SK-MEL-5 (cell line): ENCODE data around the genes HNRNPDL, ENOPH1 and HPSE.

RAMPAGE:
- cytosol, long total RNA, result no peak
- long total RNA, result no peak
- nucleus, long total RNA, result no peak
Observed at GRCh38 chr4:81031510-81031757, 926 bp downstream of the BMP3 start.

GRCh38 chr4:81471960-81472754 lies 450 bp upstream of the RASGEF1B start:
RAMPAGE:
- cytosol, long total RNA, result no peak
- long total RNA, result no peak
- nucleus, long total RNA, result no peak

RAMPAGE:
- cytosol, long total RNA, result no peak
- long total RNA, result no peak
- nucleus, long total RNA, result no peak
Observed at GRCh38 chr4:81648818-81649458, 177.2 kb upstream of the RASGEF1B start.

DNA sequence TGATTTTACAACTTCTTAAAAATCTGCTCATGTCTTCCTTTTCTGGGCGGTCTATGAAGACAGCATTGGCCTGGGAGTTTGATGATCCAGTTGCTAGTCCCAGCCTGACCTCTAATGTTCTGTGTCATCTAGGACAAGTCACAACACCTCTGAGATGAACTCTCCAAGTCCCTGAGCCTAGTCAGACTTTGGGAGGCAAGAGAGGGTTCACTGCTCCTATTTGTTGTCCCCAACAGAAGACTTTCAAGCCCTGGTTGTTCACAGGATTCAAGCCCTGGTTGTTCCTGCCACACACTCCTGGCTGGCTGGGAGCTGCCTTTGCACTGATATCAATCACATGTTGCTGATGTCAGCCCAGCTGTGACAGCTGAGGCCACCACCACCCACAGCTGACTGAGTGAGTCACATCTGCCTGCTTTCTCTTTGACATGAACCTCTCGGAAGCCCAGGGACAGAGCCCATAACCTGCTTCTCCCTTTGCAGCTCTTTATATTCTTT lies 253.2 kb upstream of the RASGEF1B start:
RAMPAGE:
- cytosol, long total RNA, result no peak
- long total RNA, result no peak
- nucleus, long total RNA, result no peak

DNA sequence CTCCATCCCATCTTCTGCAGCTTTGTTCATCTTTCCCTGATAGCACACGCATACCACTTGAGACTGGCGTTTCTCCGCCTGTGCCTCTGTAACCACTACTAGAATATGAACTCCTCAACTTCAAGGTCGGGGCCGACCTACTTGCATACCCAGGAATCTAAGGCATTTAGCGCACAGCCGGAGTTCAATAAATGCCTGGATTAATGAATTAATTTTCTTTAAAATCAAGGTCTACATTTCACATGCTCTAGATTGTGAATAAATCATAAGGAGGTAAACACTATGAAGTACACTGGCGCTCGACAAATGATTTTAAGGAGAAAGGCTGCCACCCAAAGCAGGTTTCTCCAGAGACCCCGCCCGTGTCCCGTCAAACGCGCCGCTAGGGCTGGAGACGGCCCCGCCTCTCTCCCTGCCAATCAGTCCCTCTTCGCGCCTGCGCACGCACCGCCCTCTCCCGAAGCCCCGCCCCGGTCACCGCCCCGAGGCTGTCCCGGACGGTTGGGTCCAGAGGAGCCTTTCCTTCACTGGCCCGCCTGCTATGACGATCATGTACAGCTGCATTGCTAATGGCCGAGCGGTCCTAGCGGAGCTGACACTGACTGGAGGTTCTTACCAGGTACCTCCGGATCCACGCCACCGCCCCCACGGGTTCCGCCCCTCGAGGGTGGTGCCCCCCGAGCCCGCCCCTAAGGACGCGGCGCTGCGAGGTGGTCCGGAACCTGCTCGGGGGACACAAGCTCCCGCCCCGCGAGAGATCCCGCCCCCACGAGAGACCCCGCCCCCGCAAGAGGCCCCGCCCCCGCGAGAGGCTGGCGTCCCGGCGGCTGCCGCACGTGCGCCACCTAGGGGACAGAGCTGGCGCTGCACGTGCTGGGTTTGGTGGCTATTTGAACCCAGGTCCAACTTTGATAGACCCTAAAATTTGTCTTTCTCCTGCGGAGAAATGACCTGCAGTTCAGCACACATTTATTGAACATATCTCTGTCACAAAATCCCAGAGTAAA lies 89.0 kb downstream of the HNRNPD start:
RAMPAGE:
- cytosol, long total RNA, result no peak
- long total RNA, result no peak
- nucleus, long total RNA, result no peak

RAMPAGE:
- cytosol, long total RNA, result no peak
- long total RNA, result no peak
- nucleus, long total RNA, result no peak
Observed at GRCh38 chr4:82424451-82425309, 5.6 kb downstream of the HNRNPDL start.

DNA sequence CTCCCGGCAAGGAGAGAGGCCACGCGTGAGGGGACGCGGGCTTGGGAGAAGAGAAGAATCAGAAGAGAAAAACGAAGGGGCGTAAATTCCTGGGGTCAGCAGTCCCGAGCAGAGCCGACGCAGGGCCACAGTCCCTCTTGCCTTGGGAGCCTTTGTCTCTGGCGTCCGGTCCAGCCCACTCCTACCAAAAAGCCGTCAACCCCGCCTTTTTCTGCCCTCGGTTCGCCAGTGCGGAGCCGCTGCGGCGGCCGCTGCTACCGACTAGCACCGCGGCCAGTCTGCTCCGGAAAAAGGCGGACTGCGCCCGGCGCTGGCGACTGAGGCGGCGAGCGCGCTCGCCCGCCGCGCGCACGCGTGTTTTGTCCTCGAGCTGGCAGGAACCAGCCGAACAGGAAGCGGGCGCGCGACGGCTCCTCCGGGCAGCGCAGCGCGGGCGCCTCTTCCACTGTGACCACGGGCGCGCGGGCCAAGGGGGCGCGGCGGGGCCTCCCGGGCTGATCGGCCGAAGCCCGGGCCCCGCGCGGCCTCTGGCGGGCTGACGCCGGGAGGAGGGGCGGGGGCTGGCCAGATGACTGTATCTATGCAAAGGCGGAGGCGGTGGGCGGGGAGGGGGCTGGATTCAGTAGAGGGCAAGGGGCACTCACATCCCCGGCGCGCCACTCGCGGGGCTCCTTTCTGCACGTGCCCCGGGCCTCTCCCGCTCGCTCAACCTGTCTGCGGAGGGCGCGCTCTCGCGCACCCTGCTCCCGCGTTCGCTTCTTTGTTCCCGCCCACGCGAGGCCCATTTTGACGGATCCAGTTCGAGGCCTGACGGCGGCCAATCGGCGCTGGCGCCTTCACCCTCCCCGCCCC lies at the start of gene HNRNPDL:
TSS of gene HNRNPDL (minus strand) at position 765 of the 852 bp plus-strand sequence.
RAMPAGE:
- cytosol, long total RNA, result no peak
- long total RNA, result no peak
- nucleus, long total RNA, result no peak

DNA sequence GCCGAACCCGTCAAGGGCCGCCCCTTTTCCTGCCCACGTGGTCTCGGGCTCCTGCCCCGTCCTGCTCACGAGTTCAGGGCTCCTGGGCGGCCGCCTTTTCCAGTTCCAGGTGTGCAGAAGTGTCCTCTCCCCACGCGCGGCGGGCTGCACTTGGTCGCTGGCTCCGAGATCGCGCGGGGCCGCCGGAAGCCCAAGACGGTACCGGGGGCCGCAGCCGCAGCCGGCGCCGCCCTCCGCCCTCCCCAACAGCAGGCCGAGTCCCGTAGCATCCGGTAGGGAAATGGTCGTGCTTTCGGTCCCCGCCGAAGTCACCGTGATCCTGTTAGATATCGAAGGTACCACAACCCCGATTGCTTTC lies at the start of gene ENOPH1:
TSS of gene ENOPH1 (plus strand) at position 41 of the 358 bp plus-strand sequence.
RAMPAGE:
- cytosol, long total RNA, result no peak
- long total RNA, result no peak
- nucleus, long total RNA, result no peak

RAMPAGE:
- cytosol, long total RNA, result no peak
- long total RNA, result no peak
- nucleus, long total RNA, result no peak
Observed at GRCh38 chr4:82688203-82688600, 110.4 kb downstream of the SCD5 start.

DNA sequence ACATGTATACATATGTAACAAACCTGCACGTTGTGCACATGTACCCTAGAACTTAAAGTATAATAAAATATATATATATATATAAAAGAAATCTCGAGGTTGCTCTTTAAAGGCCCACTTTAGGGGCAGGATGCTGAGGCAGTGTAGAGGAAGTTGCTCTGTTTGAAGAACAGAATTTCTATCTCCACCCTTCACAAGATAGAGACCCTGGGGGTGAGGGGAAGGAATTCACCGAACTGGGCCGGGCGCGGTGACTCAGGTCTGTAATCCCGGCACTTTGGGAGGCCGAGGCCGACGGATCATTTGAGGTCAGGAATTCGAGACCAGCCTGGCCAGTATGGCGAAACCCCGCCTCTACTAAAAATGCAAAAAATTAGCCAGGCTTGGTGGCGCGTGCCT lies 6.5 kb downstream of the PLAC8 start:
RAMPAGE:
- cytosol, long total RNA, result no peak
- long total RNA, result no peak
- nucleus, long total RNA, result no peak

DNA sequence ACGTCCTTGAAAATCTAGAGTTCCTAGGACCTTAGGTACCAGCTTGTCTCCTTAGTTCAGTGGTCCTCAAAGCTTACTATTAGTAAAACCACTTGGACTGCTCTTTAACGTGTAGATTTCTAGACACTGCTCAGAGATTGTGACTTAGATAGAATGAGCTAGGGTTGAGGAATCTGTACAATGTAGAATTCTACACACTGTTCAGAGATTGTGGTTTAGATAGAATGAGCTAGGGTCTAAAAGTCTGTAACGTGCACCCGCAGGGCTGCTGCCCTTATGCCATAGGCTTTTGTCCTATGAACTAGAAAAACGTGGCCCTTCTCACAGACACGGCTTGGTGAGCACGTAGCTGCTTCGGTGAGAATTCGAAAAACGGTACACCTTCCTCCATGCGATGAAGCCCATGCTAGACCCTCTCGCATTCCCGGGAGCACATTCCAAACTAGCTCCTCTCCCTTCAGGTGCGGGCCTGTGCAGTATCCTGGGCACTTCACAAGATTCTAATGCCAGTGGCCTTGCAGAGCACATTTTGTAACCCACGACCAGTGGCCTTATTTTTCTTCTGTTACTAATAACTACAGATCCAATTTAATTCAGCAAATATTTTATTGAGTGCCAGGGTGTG lies 1.5 kb downstream of the PLAC8 start:
RAMPAGE:
- cytosol, long total RNA, result no peak
- long total RNA, result no peak
- nucleus, long total RNA, result no peak

RAMPAGE:
- cytosol, long total RNA, result no peak
- long total RNA, result no peak
- nucleus, long total RNA, result no peak
Observed at GRCh38 chr4:83129093-83129737, 14.7 kb upstream of the PLAC8 start.

DNA sequence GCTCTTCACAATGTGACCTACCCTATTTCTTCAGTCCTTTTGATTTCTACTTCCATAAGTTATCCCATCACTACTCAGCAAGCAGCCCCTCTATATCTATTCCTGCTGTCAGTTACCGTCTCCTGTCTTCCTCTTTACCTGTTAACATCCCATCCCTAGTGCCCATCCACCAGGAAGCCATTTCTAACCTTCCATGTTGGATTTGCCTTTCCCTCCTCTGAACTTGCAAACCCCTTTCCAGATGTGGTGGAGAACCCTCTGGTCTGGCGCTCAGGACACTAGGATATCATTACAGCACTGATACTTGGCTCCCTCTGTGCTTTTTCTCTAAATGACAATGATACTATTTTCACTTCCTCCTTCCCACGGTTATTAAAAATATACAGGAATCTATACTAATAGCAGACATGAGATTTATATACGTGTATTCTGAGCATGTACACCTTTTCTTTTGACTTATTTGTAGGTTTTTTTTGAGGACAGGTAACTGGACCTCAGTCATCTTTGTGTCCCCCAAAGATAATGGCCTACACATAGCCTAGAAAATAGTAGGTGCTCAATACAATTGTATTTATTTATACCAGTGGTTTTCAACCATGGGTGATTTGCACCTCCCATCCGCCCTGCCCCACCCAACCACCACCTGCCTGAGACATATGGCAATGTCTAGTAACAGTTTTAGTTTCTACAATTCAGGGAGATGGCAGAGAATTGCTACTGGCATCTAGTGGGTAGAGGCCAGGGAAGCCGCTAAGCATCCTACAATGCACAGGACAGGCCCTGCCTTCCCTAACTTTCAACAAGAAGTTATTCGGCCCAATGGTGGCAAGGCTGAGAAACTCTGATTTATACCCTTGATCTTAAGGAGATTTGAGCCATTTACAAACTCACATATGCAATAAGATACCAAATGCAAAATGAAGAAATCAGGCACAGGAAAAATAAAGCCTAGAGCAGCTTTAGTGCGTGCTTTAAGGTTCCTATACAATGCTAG lies 60.5 kb upstream of the PLAC8 start:
RAMPAGE:
- cytosol, long total RNA, result no peak
- long total RNA, result no peak
- nucleus, long total RNA, result no peak

RAMPAGE:
- cytosol, long total RNA, result no peak
- long total RNA, result no peak
- nucleus, long total RNA, result no peak
Observed at GRCh38 chr4:83248466-83248586, 36.3 kb downstream of the COQ2 start.

DNA sequence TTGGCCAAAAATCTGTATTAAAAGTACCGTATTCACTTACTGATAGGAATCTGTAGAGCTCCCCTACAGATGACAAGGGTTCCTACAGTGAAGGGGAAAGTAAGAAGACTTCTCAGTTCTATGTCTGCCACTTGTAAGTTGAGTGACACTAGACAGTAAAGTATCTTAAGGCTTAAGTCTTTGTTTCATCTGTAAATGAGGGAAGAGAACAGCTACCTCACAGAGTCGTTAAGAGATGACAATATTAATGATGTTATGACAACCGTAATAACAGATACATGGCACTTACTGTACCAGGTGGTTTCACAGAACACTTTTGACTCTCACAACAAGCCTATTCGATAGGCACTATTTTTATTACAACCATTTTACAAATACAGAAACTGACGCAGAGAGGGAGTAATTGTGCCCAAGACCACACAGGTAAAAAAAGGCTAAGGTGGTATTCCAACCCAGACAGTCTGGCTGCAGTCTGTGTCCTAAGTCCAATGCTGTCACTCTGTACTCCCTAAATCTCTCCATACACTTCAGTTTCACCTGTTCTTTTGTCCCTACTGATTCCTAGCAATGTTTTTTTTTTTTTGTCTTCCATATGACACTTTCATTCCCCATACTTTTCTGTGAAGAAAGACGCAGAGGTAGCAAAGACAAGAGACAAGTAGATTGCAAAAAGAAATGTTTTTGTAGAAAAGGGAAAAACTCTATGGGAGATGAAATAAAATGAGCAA lies 3.0 kb downstream of the COQ2 start:
RAMPAGE:
- cytosol, long total RNA, result no peak
- long total RNA, result no peak
- nucleus, long total RNA, result no peak

DNA sequence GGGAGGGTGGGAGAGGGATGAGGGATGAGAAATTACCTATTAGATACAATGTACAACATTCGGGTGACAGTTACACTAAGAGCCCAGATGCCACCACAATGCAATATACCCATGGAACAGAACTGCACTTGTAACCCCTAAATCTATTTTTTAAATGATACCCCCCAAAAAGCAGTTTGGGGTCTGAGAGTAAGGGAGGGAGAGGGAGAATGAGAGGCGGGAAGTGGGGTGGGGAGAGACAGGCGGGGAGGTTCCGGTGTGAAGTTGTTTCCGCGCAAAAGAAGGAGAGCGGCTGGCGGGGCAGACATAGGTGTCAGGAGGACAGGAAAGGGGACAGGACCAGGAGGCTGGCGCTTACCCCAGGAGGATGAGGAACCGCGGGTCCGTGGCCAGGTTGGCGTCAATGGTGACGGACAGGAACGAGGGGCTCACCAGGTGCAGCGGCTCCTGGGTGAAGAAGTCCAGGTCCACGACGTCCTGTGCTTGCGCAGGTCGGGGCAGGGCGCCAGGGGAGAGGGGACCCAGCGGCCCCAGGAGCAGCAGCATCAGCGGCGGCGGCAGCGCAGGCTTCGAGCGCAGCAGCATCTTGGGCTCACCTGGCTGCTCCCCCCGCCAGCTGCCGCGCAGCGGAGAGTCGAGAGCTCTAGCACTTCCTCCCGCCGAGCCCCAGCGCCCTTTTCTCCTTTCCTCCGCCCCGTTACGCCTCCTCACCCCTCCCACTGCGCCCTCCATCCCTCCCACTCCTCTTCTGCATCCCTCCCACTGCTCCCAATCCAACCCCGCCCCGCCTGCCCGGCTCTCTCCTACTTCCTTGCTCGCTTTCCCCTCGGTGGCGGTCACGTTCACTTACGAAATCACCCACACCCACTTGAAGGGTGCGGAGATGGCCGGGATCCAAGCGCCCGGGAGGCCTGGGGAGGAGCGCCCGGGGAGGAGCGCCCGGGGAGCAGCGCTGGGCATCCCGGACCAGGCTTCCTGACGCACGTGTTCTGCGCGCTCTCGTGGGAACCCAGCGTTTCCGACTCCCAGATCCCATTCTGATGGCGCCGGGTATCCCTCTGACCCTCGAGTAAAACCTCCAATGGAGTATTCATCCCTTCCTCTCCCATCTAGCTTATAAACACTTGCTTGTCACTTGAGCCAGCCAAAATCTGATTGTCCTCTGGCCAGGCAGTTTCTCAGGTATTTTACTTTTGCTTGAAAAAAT lies at the start of gene HPSE:
TSS of gene HPSE (minus strand) at position 651 of the 1,207 bp plus-strand sequence.
RAMPAGE:
- cytosol, long total RNA, result start-site peak on the minus strand centred at position 659 of the sequence, 51 bp wide, 24 and 95 reads in 2 replicates
- long total RNA, result start-site peak on the minus strand centred at position 668 of the sequence, 58 bp wide, 138 and 98 reads in 2 replicates
- nucleus, long total RNA, result no peak

RAMPAGE:
- cytosol, long total RNA, result no peak
- long total RNA, result no peak
- nucleus, long total RNA, result no peak
Observed at GRCh38 chr4:83356547-83356879, 21.9 kb upstream of the HPSE start.

GRCh38 chr4:83356977-83357622 lies 22.5 kb upstream of the HPSE start:
RAMPAGE:
- cytosol, long total RNA, result no peak
- long total RNA, result no peak
- nucleus, long total RNA, result no peak

DNA sequence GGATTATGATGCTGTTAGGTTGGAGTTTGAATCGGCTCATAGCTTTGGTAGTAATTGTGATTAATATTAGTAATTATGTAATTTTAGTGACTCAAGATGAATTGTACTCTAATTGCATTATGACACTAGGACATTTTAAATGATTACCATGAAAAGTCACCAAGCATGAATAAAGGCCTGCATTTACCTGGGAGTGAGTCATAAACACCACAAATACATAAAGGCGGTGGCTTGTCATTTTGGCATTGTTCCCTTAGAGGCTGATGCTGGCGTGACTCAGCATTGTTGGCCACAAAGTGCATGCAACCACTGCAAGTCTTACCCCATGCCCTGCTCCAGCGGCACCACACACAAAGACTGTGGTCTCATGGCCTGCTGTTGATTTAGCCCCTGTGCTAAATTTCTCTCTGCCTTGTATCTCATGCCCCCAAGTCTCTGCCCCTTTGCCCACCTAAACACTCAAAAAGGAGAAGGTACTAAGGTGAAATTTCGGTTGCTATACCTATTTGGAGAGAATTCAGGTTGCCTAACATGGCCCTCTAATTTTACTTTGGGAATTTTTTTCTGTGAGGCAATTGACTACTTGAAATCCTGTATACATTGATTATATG lies 12.6 kb downstream of the GPAT3 start:
RAMPAGE:
- cytosol, long total RNA, result no peak
- long total RNA, result no peak
- nucleus, long total RNA, result no peak

DNA sequence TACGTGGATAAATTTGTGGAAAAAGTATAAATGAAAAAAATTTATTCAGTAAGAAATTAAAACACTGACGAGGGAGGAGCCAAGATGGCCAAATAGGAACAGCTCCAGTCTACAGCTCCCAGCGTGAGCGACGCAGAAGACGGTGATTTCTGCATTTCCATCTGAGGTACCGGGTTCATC lies 372.5 kb downstream of the NKX6-1 start:
RAMPAGE:
- cytosol, long total RNA, result no peak
- long total RNA, result no peak
- nucleus, long total RNA, result no peak